ENCODE data around the gene EXOC8.

DNA sequence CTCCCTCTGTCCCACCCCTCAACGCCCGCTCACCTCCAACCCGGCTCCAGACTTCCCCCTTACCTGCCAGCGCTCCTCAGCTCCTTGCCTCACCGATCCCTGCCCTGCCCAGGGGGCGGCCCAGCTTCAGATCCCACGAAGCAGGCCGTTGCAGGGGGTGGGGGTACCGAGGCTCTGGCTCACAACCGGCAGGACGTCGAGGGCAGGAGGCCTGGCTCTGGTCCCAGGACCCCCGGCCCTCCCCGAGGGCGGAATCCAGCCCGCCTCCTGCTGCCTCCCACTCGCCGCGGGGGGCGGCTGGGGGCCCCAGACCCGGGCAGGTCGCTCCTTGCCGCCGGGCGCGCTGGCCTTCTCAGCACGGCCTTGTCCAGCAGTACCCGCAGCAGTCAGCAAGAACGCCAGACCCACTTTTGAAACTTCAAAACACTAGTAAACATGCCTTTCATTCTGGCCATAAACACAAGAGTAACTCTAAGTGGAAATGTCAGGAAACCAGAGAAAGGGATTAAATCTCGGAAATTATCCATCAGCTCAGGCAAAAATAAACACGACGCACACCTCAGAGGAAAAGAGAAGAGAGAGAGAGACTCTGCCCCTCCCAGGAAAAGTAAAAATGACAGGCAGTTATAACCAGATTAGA lies 970 bp upstream of the FAM89A start:
- PRO-cap, result no peak

DNA sequence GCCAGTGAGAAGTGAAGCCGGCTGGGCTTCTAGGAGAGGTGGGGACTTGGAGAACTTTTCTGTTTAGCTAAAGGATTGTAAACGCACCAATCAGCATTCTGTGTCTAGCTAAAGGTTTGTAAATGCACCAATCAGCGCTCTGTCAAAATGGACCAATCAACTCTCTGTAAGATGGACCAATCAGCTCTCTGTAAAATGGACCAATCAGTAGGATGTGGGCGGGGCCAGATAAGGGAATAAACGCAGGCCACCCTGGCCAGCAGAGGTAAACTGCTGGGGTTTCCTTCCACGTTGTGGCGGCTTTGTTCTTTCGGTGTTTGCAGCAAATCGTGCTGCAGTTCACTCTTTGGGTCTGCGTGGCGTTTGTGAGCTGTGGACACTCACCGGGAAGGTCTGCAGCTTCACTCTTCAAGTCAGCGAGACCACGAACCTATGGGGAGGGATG lies 20.0 kb downstream of the EXOC8 start:
- PRO-cap, result no peak

- PRO-cap, result no peak
These were observed 1.7 kb downstream of the EXOC8 start for GRCh38 chr1:231335715-231336687.

GRCh38 chr1:231337349-231337909 lies at the start of gene EXOC8:
Gene EXOC8 (minus strand): TSS chr1:231337852.
- PRO-cap, result bidirectional peak, plus-strand start at chr1:231337980, minus-strand start at chr1:231337852

DNA sequence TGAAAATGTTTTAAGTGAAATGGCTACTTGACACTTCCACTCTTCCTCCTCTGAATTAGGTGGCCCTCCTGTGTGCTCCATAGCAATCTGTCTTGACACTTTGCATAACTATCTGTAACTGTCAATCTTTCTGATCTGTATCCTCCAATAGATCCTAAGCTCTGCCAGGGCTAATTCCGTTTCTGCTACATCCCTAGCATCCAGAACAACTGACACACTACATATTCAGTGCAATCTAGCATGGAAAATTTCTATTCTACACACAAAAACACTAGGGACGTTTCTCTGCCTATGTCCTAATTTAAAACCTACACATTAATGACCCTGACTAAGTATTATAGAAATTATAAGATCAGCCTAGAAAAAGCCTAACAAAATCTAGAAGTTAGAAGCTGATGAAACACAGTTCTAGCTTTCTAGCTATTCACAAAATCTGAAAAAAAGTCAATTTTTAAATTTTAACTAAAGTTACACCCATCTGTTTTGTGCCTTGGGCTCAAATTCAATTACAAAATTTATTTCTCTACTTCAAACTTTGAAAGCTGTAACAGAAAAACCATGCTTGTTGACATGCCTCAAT lies 34.1 kb downstream of the SPRTN start:
- PRO-cap, result no peak

DNA sequence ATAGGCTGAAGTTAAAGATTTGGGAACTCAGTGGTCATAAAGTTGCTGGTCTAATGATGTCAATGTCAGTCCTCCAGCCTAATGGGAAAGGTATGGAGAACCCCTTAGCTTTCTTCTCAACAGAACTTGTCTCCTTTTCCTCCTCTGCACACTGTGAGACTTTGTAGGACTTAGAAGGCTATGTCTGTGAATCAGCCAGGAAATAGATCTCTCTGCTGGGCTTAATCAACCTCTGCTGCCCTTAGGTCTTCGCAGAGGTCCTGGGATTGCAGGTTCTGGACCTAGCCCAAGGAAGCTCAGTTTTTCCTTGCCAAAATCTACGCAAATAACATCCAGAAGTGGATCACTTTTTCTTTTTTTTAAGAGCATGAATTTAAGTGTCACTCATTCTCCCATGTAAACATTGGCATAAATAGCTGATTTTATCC lies 24.9 kb upstream of the DISC1 start:
- PRO-cap, result no peak

DNA sequence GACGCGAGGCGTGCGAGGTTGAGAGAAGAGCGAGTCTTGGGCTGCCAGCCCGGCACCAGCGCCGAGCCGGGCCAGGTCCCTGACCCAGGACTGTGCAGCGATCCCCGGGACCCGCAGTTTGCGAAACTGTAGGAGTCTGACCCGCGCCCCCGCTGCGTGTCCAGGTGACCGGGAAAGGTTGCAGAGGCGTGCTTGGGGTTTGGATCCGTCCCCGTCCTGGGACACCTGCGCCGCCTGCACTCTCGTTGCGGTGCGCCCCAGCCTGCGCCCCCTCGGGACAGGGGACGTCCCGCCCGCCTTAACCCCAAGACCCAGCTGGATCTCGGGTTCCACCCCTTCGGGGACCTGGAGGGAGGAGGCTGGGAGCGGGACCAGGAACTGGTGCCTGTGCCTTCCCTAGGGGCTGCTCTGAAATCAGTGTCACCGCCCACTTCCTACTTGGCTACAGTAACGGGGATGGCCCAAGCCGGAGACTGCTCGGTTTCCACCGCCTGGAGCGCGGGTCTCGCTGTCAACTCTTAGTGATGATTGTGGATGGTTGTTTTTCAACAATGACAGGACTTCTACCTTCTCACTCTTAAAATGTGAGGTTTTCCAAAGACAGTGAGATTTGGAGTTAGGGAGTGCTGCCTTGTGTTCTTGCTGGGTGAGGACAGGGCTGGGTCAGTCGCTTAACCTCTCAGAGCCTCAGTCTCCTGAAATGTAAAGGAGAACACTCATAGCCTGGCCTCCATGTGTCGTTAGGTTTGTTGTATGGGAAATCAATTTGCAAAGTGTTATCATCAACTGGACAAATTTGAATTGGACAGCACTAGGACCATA lies 695 bp downstream of the DISC1 start:
- PRO-cap, result bidirectional peak, plus-strand start at position 447 of the sequence, minus-strand start at position 410 of the sequence

DNA sequence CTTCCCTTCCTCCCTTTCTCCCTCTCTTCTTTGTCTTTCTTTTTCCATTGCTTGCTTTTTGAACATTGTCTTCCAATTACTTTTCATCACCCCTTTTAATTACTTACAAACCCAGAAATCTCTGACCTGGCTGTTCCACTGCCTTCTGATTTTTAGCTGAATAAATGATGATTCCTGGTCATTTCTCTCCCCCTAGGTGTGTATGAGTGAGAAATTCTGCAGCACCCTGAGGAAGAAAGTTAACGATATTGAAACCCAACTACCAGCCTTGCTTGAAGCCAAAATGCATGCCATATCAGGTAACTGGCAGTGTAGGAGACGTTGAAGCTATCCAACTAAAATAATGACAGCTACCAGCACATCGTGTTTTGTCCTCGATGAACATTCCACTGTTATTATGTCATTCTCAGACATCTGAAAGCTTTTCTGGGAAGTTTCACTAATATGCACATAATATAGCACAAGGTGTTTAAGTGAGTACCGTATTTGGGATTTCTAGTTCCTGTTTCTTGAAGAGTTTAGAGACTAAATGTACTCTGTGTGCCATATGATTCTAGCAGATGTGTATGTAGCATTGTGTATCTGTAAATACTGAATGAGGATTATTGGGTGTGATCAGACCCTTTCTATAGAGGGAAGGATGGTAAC lies 173.4 kb downstream of the DISC1 start:
- PRO-cap, result no peak

DNA sequence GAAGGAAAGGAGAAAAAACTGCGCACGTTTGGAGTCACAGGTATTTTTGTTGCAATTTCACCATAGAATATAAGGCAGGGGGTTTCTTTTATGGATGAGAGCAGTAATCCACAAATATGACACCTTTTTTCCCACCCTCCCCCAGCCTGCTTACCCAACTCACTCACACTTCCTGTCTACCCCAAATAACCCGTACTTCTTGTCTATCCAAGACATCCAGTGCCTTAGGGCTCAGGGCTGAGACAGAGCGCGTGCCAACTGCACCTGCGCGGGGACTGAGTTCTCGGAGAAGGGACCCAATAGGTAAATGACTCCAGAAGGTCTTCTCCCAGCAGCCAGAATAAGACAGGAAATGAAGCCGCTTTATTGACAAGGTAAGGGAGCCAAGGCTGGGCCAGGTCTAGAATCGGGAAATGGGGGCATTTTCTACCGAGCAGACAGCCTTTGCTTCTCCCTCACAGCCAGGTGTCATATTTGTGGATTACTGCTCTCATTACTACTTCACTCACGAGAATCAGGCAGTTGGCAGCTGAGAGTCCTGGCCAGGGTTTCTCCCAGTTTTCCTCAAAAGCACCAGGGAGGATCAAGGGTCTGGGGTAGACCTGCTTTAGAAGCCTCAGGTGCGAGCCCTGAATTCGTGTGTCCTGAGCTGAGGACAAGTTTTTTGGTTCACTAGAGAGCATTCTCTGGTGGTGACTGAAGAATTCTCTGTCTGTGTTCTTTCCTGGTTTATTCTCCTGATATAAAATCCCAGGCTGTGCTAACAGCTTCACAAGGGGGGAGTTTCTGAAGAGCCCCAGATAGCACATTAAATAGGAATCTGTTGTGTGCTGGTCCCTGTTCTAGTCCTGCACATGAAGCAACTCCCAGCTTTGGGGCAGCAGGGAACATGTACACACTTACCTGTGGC lies 368.8 kb downstream of the SIPA1L2 start:
- PRO-cap, result unidirectional peak, minus-strand start at position 151 of the sequence

DNA sequence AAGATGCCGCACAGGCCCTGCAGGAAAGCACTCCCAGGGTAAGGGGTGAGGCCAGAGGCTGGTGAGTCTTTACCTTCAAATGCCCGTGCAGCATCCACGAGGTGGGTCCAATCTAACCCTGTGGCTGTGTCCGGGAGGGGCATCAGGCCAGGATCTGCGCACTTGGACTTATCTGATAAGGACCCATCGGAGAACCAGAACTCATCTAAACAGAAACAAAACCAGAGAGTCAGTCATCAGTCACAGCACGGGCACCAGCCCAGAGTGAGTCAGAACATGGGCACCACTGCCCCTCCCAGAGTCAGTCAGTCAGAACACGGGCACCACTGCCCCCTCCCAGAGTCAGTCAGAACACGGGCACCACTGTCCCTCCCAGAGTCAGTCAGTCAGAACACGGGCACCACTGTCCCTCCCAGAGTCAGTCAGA lies 214.5 kb downstream of the SIPA1L2 start:
- PRO-cap, result no peak

- PRO-cap, result no peak
These were observed 156.7 kb downstream of the SIPA1L2 start for GRCh38 chr1:232473259-232473550.

- PRO-cap, result no peak
These were observed 5.1 kb downstream of the SIPA1L2 start for GRCh38 chr1:232624819-232625163.

DNA sequence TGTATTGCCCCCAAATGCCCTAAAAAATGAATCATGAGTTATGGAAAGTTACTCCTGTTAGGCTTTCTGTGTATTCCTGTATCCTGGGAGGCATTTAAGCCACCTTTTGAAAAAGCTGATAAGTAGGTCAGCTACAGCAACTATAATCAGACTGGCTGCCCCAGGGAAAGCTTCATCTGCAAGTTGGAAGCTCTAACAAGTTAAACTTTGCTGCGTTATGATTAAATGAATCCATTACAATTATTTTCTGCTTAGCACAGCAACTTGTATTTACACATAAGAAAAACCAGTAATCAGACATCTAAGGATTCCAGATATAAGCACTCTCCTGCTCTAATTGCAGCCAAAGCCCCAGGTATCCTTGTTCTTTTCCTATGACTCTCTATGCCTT lies 147.7 kb downstream of the NTPCR start:
- PRO-cap, result no peak

- PRO-cap, result no peak
These were observed 157.5 kb downstream of the NTPCR start for GRCh38 chr1:233107687-233108517.

DNA sequence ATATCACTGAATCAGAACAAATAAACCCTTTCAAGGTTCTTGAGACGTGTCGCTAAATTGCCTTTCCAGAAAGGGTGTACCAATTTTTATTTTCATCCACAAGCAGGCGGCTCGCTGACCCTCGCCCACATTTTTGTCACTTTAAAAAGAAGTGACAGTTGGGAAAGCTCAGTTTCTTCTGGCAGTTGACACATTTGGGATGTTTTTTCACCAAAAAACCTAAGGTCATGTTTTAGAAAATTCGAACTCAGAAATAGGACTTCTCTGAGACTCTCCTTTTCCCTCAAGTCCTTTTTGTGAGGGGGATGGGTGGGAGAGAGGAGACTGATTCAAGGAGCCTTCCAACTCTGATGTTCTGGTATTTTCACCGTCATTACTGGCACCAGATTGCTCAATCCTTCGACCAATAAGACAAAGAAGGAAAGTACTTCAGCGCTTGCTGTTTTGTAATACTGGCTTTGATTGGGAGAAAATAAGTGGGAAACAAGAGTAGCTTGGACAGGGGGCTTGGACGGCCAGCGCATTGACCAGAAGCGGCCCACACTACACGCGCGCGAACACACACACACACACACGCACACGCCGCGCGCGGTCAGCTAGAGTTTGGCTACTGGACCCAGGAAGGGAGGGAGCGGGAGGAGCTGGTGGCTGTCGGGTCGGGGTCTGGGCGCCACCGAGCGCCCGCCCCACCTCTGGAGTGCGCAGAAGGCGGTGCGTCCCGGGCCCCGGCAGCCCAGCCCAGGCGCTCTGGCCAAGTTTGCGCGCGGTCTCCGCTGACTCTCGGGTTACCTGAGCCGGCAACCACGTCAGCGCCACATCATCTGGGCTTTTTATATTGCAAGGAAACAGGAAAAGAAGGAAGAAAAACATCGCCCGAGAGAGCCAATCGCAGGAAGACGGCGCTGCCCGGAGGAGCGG lies 531 bp upstream of the KCNK1 start:
- PRO-cap, result no peak

GRCh38 chr1:233654599-233655068 lies 40.7 kb downstream of the KCNK1 start:
- PRO-cap, result no peak

DNA sequence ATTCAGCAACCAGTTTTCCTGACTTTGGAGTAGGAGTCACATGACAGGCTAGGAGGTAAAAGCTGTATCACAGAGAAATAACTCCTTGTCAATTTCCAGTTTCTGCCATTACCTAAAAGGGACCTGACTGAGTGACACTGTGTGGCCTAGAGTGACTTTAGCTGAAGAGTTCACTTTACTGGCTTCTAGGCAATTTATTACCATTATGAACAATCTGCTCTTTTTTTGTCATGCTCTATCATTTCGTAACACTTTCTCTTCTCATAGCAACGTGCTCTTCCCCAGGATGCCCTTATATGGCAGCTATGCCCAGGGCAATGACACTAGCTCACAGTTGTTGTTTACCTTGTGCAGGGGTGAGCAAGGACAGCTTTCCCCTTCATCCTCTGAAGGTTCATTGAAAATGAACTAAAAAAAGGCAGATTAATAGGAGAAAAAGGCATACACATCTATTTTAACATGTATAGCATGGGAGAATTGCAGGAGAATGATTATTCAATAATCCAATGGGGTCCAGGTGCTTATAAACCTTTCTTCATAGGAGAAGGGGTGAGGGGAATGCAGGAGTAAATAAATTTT lies 107.3 kb downstream of the KCNK1 start:
- PRO-cap, result no peak

DNA sequence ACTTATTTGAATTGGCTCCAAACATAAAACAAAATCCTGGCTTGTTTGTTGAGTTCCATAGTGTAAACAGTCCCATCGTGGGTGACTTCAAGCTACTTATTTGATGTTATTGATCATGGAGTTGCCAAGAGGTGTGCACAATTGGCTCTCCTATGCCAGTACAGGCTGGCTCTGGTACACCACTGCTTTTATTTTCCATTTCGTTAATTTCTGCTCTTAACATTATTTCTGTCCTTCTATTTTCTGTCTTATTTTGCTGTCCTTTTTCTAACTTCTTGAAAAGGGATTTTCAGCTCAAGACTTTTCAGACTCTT lies 1.8 kb upstream of the COA6 start:
- PRO-cap, result no peak

- PRO-cap, result bidirectional peak, plus-strand start at chr1:234399065, minus-strand start at chr1:234398974
These were observed 25.7 kb downstream of the COA6 start for GRCh38 chr1:234398856-234399423.

DNA sequence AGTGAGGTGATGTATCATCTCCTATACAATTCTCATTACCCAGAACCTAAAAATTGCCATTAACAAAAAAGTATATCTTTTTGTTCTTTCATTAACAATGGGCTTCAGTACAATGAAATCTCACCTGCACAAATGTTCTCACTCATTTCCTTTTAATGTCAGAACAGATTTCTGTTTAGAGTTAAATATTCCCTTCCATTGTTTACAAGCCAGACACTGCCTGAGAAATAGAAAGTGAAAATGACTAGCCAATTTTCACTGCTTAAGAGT lies 27.4 kb downstream of the COA6 start:
- PRO-cap, result unidirectional peak, minus-strand start at position 157 of the sequence

Data from bronchial lymph node (tissue), 1 donor.